Metastatic Liver Carcinoma in the Adrenal Gland (tissue), 2 donors: ENCODE data around the genes MYO3B and DYNC1I2.

- PRO-cap, 2 experiments = no peak in any of the 2 experiments
Measured at GRCh38 chr2:169570131-169570768, 3.4 kb downstream of the FASTKD1 start.

- PRO-cap, 2 experiments = no peak in any of the 2 experiments
Measured at GRCh38 chr2:169585657-169586176, 1.6 kb downstream of the PPIG start.

GRCh38 chr2:169734546-169735226 lies 1.1 kb downstream of the KLHL23 start:
- PRO-cap, 2 experiments = peak in 2 of 2 experiments; most common minus-strand start chr2:169734706 (in 2)

- PRO-cap, 2 experiments = peak in 1 of 2 experiments; most common plus-strand start chr2:169761931 (in 1); most common minus-strand start chr2:169761694 (in 1)
Measured at GRCh38 chr2:169761360-169762069, 27.9 kb downstream of the KLHL23 start.

DNA sequence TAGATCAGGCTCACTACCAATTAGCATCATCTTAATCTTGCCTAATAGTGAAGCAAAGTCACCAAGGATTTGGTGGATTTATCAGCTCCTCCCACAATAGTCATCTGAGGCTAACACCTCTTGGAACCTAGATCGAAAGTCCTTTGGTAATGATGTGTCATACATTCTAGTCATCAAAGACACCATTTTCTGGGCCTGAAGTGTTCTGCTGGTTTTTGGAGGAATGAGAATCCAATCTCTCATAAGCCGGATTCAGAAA lies at the start of gene MYO3B:
Gene MYO3B (plus strand): TSS at position 130 of the 259 bp plus-strand sequence.
- PRO-cap, 2 experiments = no peak in any of the 2 experiments

DNA sequence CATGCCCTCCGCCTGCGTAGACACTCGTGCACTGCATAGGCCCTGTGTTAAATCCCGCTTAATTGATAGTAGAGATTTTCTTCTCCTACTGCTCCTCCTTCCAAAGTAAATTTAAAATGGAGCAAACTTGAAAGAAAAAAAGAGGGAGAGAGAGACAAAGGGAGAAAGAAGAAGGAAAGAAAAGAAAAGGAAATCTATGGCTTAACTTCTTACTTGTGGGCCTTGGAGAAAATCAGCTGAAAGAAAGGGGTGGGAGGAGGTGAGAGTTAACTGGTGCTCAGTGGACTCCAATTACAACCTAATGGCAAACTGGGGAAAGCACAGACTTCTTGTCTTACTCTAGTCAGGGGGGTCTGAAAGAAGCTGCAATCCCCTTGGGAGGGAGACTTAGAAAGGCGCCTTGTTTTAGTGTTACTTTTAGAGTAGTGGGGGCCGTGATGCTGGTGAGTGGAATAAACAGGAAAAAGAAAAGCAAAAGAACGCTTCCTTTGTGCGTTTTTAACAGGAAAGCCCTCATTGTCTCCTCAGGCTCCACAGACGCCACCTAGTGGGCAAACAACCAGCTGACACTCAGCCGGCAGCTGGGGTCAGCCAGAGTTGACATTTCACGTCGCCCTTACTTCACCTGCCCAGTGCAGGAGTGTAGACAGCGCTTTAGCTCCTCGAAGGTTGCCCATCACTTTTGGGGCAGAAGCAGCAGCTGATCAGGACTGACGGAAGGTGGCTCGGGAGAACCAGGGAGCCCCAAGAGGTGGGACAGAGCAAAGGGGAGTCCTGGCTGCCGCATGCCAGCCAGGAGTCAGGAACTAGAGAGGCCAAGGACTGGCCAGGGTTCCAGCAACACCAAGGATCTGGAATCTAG lies 56.0 kb upstream of the GORASP2 start:
- PRO-cap, 2 experiments = no peak in any of the 2 experiments

DNA sequence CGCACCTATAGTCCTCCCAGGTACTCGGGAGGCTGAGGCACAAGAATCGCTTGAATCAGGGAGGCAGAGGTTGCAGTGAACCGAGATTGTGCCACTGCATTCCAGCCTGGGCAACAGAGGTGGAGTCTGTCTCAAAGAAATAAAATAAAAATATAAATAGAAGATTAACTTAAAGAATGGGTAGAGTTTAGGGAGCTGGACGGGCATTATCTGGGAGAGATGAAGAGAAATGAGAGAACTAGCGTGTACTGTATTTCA lies 18.9 kb downstream of the GORASP2 start:
- PRO-cap, 2 experiments = no peak in any of the 2 experiments

DNA sequence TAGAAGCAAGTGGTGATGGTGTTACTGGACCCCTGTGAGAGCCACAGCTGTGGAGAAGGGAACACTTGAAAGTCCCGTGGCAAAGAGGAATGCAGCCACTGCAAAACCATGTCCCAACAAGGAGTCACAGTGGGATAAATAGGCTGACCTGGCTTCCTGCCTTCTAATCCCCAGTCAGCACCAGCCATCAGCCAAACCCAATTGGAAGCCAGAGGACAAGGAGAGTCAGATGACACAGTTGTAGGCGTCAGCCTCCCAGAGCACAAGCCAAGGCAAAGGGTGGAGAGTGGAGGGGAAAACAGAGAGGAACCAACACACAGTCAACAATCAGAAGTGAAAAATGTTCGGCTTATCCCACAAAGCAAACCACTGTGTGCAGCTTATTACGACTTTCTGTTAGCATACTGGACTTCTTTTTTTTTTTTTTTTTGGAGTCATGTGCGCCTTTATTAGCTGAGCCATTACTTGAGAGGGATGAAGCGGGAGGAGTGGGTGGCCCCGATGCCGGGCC lies 5.4 kb upstream of the CYBRD1 start:
- PRO-cap, 2 experiments = no peak in any of the 2 experiments

- PRO-cap, 2 experiments = peak in 1 of 2 experiments; most common minus-strand start chr2:171524136 (in 1)
Measured at GRCh38 chr2:171524006-171524454, 1.8 kb downstream of the CYBRD1 start.

GRCh38 chr2:171554405-171554829 lies 32.1 kb downstream of the CYBRD1 start:
- PRO-cap, 2 experiments = no peak in any of the 2 experiments

GRCh38 chr2:171687105-171687595 lies at the start of gene DYNC1I2:
Gene DYNC1I2 (plus strand): TSS chr2:171687469.
- PRO-cap, 2 experiments = peak in 2 of 2 experiments; most common plus-strand start chr2:171687475 (in 2); most common minus-strand start chr2:171687422 (in 1)

DNA sequence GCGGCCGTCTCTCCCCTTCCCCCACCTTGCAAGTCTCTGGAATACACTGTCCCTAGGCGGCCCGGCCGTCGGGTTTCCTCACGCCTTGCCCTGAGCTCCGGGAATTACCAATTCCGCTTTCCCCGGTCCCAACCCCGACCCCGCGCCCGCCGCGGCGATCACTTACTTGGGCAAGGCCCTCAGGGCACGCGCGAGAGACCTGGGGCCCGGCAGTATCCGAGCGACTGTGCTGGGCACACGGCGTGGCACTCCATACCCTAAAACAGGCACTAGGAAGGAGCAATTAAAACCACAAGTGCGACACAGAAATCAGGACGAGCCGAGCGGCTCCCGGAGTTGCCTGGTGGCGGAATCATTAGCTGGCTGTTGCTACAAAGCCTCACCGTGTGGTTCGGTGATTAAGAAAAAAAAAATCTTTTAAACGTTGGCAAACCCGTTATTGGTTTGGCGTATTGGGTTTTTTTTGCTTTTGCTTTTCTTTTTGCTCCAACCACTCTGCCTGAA lies 2.1 kb upstream of the DLX1 start:
- PRO-cap, 2 experiments = no peak in any of the 2 experiments

DNA sequence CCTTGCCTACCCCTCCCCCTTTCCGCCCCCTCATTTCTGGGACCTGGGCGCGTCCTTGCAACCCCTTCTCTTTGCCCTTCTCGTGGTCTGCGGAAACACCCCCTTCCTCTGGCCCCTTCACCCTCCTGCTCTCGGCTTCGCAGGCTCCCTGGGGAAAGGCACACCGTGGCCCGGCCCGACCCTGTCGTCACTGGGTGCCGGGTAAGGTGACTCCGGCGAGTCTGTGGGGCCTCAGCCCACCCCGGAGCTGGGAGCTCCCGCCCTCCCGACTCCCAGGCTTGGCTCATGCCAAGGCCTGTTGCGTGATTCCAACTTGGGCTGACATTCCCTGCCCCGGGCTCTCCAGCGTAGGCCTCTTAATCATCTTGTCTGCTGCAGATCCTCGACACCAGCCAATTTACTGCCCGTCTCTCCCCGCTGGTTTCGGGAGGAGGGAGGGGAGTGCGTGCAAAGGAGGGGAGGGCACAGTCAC lies 5.6 kb downstream of the DLX2 start:
- PRO-cap, 2 experiments = no peak in any of the 2 experiments

DNA sequence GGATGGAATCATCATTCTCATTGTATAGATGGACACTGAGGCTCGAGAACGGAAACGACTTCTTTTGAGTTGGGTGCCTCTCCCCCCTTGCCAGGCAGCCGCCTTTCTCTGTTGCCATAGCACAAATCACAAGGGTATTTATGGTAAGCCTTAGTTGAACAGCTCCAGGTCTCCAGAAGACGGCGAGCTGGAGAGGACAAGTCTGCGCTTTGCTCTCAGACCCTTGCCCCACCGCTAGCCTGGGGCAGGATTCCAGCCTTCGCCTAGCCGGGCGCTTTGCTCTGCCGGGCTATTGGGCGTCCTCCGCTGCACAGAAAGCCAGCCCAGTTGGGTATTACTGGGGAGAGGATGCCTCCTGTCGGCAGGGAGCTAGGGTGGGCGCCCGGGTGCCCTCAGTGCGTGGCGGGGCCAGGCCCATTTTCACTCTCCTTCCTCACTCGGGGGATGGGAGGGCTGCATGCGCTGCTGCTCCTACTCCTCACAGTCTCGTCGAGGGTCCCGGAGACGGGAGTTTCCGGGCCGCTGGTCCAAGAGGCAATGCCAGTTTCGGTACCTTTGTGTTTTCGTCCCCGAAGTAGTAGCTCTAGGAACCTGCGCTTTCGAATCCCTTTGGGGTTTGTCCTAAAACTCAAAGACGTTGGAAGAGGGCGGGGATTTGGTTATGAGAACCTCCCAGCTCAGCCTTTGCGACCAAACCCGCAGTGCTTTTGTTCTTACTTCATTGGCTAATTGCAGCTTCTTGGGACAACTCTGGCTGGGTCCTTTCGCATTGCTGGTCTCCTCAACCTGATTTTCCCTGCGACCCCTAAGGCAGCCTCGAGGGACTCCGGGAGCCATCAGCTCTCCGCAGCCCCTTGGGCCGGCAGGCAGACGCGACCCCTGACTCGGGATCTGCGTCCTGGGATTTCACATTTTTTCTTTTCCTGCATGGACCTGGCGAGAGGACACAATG lies 3.6 kb upstream of the DLX2 start:
- PRO-cap, 2 experiments = no peak in any of the 2 experiments

GRCh38 chr2:172253058-172253753 lies 150.5 kb upstream of the DLX2 start:
- PRO-cap, 2 experiments = no peak in any of the 2 experiments

DNA sequence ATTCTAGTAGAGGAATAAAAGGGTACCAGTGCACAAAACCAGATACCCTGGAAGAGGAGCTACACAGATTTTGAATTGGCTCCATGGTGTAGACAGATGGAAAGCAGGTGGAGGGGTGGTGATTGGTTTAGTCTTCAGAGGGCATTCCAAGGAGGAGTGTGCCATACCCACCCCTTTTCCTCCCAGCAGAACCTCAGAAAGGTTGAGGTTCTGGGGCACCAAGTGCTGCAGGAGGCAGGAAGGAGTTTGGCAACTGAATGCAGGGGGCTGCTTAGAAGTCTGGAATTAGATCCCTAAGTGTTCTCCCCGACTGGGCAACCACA lies 88.2 kb upstream of the ITGA6 start:
- PRO-cap, 2 experiments = no peak in any of the 2 experiments

- PRO-cap, 2 experiments = no peak in any of the 2 experiments
Measured at GRCh38 chr2:172428871-172429335, 1.5 kb downstream of the ITGA6 start.

- PRO-cap, 2 experiments = no peak in any of the 2 experiments
Measured at GRCh38 chr2:172448962-172450306, 22.0 kb downstream of the ITGA6 start.

GRCh38 chr2:172468999-172469564 lies 41.7 kb downstream of the ITGA6 start:
- PRO-cap, 2 experiments = no peak in any of the 2 experiments

GRCh38 chr2:172736236-172736738 lies 642 bp downstream of the RAPGEF4 start:
- PRO-cap, 2 experiments = no peak in any of the 2 experiments